Frontal cortex (tissue), 2 donors: Measurements from ENCODE around the gene ITPR2.

DNA sequence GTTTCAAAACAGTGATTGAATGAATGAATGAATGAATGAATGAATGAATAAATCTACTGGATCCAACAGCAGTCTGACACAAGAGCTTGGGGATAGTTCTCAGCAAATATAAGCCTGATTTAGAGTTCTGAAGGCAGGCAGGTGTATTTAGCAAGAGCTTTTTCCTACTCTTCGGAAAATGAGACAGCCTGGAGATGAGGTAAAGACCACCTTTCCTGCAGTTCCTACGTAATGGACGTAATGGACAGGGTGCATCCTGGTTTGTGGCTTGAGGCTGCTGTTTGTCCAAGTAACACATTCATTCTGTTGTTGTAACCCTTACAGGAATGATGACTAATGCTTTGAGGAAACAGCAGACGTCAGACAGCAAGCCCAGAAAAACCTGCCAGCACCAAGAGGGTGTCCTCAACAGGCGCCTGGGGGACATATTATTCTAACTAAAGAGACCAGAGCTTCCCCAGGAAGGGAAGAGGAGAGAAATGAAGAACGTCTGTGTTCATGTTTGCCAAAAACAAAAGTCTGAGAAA is 277.4 kb upstream of the SOX5 start:
- RAMPAGE, long total RNA = no peak

DNA sequence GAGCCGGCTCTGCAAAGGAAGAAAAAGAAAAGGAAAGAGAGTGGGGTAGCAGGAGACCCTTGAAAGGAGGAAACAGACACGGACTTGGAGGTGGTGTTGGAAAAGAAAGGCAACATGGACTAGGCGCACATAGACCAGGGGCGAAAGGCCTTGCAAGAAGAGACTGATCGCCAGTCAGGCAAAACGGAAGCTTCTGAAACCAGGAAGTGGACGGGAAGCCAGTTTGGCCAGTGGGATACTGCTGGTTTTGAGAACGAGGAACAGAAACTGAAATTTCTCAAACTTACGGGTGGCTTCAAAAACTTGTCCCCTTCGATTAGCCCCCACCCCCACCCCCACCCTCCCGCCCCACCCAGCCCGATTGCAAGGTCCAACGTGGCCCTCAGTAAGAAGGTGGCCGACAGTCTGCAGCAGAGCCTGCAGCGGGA is 364.9 kb downstream of the BCAT1 start:
- RAMPAGE, long total RNA = no peak

GRCh38 chr12:24951502-24951872 is 2.6 kb upstream of the BCAT1 start:
- RAMPAGE, long total RNA = no peak

GRCh38 chr12:25054580-25055182 is 2.2 kb downstream of the IRAG2 start:
- RAMPAGE, long total RNA = no peak

- RAMPAGE, long total RNA = no peak
Observed at GRCh38 chr12:25065017-25065332, 12.5 kb downstream of the IRAG2 start.

DNA sequence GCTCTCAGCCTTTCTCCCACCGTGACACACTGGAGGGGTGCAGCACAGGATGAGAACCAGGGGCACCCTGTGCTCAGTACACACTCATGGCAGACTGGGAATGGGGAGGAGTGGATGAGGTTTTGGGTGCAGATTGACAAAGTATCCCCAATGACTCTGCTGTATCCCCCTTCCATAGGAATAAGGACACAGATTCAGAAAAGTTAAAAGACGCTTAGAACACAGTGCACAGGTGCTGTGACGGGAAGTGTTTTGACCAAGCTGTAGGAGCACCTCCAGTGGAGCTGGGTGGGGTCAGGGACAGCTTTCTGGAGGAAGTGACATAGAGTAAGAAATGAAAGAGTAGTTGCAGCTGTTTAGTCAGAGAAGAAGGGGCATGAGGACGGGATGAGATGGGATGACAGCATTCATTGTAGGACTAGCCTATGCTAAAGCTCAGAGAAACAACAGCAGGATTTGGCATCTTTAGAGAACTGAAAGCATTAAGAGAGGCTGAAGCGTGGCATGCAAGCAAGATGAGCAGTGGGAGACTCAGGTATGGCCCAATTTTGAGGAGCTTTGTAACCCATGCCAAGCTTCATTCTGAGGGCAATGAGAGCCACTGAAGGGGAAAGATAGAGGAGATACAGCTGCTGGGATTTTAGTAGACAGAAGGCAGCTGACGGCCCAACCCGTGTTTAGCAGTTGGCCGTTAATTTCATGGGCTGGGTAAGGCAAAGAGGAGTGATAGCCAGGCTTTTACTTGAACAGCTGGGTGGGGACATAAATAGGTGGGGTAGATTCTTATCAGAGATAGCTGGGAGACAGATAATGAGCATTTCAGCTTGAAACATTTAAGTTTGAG is 131.7 kb upstream of the KRAS start:
- RAMPAGE, long total RNA = no peak

GRCh38 chr12:25388032-25388668 is 137.4 kb upstream of the KRAS start:
- RAMPAGE, long total RNA = no peak

GRCh38 chr12:25630504-25631013 is 77.5 kb upstream of the LMNTD1 start:
- RAMPAGE, long total RNA = no peak

- RAMPAGE, long total RNA = no peak
Observed at GRCh38 chr12:26100847-26101714, 23.8 kb downstream of the BHLHE41 start.

GRCh38 chr12:26124682-26124835 is 278 bp downstream of the BHLHE41 start:
- RAMPAGE, long total RNA = no peak

DNA sequence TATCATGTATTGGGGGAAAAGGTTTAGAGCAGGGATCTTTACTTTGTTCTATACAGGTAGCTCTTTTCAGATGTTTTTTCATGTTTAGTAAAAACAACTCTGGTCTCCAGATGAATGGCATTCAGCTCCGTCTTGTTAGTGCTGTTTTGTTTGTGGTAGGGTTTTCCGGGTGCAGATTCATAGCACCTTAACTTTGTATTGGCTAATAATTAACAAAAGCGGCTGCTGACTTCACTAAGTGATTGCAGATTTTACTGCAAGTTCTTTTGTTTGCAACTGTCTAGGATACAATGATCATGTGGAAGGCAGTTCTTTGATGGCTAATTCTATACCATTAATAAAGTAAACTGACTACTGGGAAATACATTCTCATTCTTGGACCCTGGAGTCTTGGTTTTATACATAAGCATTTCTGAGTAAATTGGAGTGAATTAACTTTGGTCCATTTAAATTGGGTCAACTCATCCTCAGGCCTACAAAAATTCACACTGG is 32.2 kb upstream of the BHLHE41 start:
- RAMPAGE, long total RNA = no peak

GRCh38 chr12:26230559-26231158 is 35.3 kb downstream of the SSPN start:
- RAMPAGE, long total RNA = no peak

DNA sequence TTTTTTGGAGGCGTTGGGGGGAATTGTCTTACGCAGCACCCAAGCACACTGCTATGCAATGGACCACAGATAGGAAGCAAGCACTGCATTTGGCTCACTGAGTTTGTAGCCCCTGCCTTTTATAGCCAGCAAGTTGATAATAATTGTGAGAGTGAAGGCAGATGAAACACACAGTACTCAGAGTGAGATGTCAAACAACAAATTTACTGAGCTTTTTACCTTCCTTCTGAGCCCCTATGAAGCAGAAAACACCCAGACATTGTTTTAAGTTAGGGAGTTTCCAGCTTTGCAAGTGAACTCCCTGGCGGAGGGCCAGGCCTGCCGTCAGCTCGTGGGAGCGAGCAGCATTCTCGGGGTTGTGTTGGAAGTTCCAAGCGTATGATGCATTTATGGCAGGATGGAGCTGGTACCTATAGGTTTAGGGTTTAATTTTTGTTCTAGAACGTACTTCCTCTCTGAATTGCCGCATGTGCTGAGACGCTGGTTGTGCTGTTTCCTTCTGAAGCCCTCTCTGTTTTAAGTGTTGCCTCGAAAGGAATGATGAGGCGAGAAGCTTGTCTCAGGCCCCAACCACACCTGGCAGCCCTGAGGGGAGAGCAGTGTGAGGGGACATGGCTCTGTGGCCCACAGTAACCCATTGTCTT is 76.5 kb downstream of the SSPN start:
- RAMPAGE, long total RNA = no peak

- RAMPAGE, long total RNA = no peak
Observed at GRCh38 chr12:26298963-26299384, 103.6 kb downstream of the SSPN start.

GRCh38 chr12:26727831-26728585 is 105.0 kb downstream of the ITPR2 start:
- RAMPAGE, long total RNA = no peak

GRCh38 chr12:26832330-26833273 is at the start of gene ITPR2:
ITPR2 (minus strand) TSS chr12:26833194.
- RAMPAGE, long total RNA = no peak

- RAMPAGE, long total RNA = no peak
Observed at GRCh38 chr12:27377813-27379040, 45.6 kb downstream of the BMAL2 start.

GRCh38 chr12:27554444-27555364 is 30.7 kb downstream of the PPFIBP1 start:
- RAMPAGE, long total RNA = no peak

- RAMPAGE, long total RNA = no peak
Observed at GRCh38 chr12:27556470-27556901, 32.5 kb downstream of the PPFIBP1 start.

GRCh38 chr12:27582968-27583593 is 59.1 kb downstream of the PPFIBP1 start:
- RAMPAGE, long total RNA = no peak